Mesothelial cell of epicardium (in vitro differentiated cells): ENCODE data around the gene ZNF660.

DNA sequence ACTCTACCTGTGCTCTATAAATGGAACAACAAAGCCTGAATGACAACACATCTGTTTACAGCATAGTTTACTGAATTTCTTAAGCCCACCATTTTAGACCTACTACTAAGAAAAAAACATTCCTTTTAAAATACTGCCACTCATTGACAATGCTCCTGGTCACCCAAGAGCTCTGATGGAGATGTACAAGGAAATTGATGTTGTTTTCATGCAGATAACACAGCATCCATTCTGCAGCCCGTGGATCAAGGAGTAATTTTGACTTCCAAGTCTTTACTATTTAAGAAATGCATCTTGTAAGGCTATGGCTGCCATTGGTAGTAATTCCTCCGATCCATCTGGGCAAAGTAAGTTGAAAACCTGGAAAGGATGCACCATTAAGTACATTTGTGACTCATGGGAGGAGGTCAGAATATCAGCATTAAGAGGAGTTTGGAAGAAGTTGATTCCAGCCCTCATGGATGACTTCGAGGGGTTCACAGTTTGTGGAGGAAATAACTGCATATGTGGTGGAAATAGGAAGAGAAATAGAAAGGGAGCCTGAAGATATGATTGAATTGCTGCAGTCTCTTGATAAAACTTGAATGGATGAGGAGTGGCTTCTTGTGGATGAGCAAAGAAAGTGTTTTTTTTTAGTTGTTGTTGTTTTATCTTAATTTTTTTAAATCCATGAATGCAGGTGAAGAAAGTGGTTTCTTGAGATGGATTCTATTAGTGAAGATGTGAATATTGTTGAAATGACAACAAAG lies 22.4 kb downstream of the SNRK start:
- PRO-cap: no peak

- PRO-cap: no peak
Observed at GRCh38 chr3:43327107-43327691, 40.9 kb downstream of the SNRK start.

DNA sequence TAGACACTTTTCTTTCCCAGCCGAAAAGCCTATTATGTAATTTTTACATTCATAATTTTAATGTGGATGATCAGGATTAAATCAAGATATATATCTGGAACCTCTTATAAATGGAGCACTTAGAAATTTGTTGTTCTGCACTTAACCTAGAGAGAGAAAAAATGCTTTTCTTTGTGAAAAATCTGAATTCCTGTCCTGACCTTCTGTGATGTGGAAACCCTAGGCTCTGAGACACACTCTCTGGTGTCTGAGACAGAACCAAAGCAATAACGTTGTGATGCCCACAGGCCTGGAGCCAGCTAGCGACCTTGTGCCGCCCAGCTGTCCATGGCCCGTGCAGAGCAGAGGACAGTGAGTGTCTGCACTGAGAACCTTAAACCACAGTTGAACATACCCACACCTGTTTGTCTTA lies 62.4 kb downstream of the SNRK start:
- PRO-cap: no peak

DNA sequence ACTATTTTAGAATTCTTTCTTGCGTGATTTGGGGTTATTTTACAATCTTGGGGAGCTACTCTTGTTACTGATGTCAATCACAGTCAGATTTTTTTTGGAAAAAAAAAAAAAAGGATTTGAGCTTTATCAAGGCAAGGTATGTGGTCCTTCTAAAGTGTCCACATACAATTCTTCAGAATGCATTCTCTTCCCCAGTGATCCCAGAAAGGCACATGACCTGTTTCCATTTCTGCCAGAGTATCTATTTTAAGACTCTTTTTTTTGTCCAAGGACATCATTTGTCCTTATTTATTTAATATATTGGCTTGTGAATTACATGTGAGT lies 136.6 kb downstream of the SNRK start:
- PRO-cap: no peak

DNA sequence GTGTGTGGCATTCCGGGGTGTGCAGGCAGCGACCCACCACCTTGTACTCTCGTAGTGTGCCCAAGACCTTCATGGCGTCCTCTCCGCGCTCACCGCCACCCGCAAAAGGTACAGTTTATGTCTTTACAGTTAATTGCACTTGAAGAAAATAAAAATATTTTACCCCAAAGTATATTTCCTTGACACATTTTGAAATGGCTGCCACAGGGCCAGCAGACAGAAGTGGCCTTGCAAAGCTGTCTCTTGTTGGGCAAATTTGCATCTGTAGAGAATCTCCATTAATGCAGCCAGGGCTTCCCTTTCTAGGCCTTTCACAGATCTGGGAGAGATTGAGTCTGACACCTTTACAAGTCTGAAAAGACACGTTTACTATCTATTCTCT lies 136.0 kb downstream of the ANO10 start:
- PRO-cap: no peak

DNA sequence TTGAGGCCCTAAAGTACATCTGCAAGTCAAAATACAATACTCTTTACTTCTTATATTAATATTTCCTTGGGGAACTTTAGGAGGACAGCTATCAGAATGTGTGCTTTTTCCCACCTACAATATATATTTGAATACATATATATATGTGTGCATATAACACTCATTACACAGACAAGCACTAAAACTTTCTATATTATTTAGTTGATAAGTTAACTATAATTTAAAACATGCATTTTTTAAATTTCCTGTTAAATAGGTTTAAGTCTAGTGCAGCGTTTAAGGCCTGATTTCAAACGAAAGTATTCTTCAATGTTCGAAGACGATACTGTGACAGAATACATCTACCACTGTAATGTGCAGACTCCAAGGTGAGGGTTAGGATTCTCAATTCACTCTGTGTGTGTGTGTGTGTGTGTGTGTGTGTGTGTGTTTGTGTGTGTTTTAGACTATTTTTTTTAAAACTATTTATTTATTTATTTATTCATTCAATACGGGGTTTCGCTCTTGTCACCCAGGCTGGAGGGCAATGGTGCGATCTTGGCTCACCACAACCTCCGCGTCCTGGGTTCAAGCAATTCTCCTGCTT lies 24.0 kb downstream of the ABHD5 start:
- PRO-cap: no peak

DNA sequence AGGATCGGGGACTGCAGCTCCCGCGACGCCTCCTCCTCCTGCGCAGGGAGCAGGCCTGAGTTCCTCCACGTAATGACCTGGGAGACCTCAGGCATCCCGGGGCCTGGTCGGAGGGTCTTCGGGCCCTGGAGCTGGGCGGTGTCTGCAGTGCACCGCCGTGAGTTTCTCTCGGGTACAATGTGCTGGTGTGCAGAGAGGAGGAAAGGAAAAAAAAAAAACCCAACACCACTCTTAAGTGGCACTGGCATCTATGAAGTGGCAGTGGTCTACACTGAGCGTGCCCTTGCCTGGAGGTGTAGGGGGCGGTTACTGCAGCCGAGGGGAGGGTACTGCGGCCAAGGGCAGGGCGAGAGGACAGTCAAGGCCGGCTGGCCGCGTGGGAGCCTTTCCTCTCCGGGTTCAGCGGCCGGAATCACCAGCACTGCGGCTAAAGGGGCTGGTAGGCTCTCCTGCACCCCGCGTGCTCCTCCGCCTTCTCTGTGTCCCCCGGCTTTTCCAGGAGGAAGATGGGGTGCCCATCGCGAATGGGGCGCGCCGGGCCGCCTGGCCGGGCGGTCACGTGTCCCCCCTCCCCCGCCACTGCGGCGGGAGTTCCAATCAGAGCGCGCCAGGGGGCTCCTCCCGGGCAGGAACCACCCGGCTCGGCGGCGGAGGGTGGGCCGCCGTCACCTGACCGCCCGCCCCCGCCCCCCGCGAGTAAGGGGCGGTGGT lies 243.0 kb upstream of the TOPAZ1 start:
- PRO-cap: no peak

DNA sequence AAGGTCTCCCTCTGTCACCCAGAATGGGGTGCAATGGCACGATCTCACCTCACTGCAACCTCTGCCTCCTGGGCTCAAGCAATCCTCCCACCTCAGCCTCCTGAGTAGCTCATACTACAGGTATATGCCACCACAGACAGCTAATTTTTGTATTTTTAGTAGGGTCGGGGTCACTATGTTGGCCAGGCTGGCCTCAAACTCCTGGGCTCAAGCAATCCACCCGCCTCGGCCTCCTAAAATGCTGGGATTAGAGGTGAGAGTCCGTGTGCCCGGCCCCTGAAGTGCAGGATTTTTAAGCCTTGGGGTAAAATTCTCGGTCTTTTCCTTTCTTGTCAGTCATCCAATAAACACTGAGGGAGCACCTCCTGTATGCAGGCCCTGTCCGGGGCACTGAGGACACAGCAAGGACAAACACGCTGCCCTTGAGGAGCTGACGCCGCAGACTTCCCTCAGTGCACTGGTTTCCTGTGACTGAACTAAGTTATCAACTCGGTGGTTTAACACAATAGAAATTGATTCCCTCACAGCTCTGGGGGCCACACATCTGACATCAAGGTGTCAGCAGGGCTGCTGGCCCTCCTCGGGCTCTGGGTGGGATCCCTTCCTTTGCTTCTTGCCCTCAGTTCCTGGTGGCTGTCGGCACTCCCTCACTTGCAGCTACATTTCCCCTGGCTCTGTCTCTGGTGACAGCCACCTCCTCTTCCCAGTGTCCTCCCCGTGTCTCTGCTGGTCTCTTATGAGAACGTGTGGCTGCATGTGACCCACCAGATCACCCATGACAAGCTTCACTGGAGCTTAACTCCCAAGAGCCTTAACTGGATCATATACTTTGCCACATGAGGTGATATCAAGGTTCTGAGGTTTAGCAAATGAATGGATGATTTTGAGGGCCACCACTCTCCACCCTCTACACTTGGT lies 65.1 kb downstream of the ZNF445 start:
- PRO-cap: no peak

DNA sequence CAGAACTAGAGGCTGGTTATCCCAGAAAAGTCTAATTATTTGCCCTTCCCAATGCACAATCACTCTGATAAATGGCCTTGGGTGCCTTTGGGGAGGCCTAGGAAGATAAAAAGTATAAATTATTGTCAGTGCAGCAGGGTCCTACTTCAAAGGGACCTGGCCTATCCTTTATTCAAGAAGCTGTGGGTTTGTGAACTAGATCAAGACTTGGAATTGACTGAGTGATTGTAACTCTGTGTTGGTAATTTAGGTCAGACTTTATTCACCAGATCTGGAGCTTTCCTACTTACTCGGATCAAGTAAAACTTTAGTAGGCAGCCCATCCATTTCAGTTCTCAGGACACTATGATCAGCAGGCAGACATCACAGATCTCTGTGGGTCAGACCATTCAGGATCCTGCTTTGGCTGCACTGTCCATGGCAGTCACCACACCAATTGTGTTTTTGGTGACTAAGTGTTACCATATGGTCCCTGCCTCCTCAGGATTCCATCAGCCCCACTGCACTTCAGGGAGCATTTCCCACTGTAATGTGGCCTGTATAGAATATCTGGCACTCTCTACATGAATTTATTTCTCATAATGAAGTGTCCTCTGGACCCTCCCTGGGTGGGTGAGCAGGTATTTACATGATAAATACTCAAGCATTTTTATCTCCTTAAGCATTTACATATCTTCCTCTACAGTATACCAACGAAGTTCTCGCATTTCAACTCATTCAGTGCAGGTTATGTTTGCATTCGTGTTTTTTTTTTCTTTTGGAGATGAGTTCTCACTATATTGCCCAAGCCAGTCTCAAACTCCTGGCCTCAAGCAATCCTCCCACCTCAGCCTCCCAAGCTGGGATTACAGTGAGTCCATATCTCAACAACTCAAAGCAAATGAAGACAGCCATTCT lies 41.3 kb downstream of the ZNF445 start:
- PRO-cap: no peak

GRCh38 chr3:44446759-44447036 lies 30.8 kb downstream of the ZNF445 start:
- PRO-cap: no peak

DNA sequence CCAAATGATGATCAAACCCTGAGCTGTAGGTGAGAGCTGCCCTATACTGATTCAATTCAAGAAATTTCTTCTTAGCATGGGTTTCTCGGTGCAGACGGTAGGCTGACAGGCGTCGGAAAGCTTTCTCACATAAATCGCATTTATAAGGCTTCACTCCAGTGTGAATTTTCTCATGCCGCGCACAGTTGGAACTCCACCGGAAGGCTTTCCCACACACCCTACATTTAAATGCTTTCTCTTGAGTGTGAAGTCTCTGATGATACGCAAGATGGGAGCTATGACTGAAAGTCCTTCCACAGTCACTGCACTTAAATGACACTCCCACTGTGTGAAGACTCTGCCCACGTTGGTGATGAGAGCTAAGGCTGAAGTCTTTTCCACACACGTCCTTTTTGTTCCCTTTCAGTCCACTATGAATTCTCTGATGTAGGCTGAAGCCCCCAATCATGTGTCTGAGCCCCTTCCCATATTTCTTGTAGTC lies 29.5 kb downstream of the ZNF445 start:
- PRO-cap: no peak

DNA sequence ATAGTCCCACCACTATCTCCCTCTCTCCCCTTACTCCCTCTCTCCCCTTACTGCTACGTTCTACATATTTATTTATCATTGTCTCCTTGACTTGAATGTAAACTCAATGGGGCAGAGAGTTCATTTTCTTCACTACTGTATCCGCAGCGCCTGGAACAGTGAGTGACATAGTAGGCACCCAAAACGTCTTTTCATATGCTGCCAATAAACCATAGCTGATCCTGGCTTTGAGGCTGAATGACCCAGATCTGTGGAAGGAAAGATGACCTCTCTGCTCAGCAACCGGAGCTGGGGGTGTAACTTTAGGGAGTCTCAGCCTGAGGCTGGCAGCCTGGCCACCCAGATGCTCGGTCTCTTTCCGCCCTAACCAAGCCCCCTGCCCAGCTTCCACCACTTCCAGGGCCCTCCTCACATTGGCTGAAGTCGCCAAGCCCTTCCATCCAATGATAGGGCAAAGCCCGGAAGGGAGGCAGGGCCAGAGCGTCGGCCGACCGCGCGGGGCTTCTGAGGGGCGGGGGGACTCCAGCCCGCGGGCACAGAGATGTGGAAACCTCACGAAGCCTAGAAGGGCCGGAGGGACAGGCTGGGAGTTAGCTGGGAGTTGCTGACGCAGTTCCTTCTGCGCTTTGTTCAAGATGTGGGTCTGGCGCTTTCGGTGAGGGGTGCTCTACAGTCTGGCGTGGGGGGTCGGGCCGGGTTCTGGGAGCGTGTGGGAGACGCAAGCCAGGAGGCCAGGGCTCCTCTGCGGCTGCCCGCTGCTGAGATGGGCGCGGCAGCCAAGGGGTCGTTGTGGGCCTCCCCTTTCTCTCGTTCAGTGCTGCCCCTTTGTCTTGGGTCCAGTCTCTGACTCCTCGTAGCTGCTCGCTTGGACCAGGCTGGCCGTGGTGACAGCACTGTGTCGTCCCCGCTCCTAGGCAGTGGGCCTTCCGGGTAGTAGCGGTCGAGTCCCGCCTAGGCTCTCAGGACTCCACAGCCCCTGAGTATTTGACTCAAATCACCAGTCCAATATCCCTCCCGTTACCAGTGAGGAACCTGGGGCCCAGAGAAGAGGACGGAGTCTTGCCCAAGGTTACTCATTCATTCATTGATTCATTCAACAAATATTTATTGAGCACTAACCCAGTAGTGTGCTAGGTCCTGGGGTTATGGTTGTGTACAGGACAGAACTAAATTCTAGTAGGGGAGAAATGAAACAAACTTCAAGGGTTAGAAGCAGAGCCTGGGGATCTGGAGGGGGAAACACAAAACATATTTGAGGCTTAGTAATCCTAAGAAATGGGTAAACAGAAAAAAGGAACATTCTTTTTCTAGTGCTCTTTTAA lies at the start of gene ZNF660:
Gene ZNF660, plus strand, starts transcription at position 612 of the 1,322 bp plus-strand sequence.
- PRO-cap: bidirectional peak, plus-strand start at position 536 of the sequence, minus-strand start at position 352 of the sequence

DNA sequence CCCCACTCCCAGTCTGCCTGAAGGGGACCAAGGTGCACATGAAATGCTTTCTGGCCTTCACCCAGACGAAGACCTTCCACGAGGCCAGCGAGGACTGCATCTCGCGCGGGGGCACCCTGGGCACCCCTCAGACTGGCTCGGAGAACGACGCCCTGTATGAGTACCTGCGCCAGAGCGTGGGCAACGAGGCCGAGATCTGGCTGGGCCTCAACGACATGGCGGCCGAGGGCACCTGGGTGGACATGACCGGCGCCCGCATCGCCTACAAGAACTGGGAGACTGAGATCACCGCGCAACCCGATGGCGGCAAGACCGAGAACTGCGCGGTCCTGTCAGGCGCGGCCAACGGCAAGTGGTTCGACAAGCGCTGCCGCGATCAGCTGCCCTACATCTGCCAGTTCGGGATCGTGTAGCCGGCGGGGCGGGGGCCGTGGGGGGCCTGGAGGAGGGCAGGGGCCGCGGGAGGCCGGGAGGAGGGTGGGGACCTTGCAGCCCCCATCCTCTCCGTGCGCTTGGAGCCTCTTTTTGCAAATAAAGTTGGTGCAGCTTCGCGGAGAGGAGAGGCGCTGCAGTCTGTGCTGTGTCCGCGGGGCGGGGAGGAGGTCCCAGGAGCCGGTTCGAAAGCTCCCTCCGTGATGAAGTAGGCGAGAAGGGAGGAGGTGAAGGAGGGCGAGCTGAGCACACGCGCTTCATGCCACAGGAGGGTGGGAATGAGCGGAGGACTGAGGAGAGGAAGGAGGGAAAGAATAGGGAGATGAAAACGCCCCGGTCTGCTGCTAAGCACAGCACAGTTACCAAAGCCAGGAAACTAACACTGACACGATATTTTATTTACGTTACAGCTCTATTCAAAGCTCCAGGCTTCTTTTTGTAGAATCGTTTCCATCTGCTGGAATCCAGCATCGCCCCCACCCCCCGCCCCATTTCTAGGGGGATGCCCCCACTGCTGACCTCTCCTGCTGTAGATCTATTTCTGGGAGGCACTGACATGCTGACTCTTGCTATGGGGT lies 9.7 kb downstream of the CLEC3B start:
- PRO-cap: no peak

DNA sequence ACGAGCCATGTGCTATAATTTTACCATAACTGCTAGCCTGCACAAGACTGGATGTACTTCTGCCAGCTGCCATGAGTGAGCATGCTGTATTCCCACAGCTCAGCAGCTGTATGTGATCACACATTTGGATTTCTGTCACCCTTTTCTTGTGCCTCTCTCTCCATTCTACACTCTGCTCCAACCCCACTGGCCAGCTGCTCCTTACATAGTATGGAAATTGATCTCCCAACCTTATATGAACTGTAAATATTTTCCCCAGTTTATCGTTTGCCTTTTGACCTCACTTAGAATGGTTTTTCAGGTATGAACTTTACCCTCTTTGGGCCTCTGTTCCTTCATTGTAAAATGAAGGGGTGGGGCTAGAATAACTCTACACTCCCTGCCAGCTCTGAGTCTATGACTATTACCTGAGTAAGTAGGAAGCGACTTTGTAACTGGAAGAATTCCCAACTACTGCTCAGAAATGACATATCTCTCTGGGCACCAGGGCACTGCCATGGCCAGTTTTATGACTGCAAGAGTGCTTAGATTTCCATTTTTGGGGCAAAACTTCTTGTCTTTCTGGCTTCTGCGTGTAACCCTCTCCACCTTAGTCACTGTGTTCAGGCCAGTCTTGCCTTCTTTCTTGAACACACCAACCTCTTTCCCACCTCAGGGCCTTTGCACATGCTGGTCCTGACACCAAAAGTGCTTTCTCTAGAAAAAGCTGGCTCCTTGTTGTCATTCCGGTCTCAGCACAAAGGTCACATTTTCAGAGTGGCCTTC lies 25.9 kb downstream of the CDCP1 start:
- PRO-cap: no peak

DNA sequence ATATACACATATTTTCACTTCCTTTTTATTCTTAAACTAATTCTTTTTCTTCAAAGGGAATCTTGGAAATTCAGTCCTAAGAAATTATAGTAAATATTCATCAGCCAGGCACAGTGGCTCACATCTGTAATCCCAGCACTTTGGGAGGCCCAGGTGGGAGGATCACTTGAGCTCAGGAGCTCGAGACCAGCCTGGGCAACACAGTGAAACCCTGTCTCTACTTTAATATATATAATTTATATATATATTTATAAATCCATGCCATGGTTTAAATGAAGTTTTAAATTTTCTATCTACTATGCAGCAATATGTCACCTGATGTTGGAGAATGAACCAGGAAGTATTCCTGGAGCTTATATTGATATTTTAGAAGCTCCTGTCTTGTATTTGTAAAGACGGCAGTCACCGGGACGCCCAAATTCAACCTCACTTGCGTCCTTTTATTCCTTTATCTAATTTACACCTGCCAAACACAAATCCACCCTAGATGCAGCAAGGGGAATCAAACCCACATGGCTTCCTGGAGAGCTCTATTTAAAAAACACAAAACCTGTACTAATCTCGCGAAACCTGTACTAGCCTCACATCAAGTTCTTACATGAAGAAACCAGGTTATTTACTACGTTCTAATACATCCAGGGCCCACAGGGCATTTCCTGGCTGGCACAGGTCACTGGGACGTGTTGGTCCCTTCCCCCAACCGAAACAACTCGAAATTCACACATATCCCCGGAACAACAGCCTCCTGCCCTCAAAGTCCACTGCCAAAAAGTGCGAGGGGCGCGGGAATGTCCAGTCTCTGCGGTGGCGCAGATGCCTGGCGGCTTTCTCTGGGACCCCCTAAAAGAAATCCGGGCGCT lies 1.2 kb downstream of the CDCP1 start:
- PRO-cap: no peak

DNA sequence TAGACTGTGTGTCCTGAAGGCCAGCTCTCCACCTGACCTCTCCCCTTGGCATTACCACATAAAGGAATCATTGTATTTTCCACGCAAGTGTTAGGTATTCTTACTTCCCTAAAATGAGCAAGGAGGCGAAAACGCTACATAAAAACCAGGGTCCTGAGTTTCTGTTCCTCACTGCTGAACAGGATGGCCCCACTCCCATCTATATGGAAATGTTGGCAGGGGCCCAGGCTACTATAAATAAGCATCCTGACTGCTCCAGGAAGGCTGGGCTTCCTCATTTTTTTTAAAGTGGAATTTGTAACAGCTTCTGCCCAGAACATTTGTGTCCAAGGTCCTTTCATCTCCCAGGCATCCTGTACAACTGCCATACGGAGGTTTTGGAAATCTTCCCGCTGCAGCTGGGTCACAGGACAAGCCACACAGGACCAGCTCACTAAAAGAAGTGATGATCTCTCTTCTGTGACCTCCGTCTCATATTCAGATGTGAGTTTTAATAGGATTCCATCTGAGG lies 56.5 kb upstream of the LIMD1 start:
- PRO-cap: no peak

GRCh38 chr3:45590799-45591196 lies 3.8 kb upstream of the LIMD1 start:
- PRO-cap: no peak

DNA sequence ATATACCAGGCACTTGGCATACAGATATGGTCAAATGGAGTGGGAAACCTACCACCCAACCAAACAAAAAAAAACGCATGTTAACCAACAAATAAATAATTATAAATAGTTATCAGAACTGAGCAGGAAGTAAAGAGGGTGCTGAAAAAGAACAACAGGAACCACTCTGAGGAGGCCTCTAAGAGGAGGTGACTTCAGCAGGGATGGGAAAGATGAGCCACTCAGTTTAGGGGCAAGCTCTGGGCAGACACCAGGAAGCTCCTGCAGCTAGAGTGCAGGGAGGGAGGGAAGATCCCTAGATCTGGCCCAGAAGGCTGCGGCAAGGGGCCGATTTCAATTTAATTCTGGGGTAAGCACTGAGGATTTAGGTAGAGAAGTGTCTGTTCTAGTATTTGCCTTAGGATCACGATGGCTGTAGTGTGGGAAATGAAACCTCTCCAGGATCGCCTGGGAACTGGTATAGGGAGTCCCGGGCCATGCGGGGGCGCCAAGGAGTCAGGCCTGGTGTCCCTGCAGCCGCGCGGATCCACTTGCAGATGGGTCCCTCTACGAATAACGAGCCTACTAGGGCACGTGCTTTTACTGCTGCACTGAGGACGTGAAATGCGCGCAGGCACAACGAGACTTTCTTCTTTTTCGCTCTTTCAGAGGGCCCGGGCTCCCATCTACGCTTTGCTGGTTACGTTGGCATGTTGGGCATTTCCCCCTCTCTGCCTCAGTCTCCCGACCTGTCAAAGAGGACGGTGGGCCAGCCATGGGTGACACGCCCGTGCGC lies 1.5 kb upstream of the LIMD1 start:
- PRO-cap: no peak

DNA sequence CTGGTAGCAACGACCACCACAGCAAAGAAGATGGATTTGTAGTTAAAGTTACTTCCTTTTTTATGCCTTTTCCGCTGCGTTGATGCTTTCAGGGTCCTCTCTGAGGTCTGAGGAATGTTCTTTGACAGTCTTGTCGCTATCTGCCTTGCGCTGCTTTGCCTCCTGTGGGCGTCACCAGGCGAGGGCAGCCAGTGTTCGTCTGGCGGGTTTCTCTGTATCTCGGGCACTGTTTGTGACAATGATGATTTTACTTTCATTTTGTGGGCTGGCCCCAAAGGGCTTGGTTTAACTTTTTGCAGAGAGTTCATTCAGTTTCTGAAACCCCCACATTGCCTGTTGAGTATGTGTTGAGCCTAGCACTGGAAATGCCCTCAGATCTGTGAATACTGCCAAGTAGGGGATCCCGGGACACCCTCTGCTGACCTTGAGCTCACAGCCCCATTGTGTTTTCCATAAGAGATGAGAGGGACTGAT lies 24.6 kb upstream of the SACM1L start:
- PRO-cap: no peak

- PRO-cap: no peak
Observed at GRCh38 chr3:45736578-45737032, 47.4 kb downstream of the SACM1L start.